Paraaortic lymph node (tissue), 1 donor: ENCODE measurements around a stretch of chr3.

- PRO-cap, result no peak
These were observed 3.0 kb upstream of the P2RY12 start for GRCh38 chr3:151387429-151388084.

DNA sequence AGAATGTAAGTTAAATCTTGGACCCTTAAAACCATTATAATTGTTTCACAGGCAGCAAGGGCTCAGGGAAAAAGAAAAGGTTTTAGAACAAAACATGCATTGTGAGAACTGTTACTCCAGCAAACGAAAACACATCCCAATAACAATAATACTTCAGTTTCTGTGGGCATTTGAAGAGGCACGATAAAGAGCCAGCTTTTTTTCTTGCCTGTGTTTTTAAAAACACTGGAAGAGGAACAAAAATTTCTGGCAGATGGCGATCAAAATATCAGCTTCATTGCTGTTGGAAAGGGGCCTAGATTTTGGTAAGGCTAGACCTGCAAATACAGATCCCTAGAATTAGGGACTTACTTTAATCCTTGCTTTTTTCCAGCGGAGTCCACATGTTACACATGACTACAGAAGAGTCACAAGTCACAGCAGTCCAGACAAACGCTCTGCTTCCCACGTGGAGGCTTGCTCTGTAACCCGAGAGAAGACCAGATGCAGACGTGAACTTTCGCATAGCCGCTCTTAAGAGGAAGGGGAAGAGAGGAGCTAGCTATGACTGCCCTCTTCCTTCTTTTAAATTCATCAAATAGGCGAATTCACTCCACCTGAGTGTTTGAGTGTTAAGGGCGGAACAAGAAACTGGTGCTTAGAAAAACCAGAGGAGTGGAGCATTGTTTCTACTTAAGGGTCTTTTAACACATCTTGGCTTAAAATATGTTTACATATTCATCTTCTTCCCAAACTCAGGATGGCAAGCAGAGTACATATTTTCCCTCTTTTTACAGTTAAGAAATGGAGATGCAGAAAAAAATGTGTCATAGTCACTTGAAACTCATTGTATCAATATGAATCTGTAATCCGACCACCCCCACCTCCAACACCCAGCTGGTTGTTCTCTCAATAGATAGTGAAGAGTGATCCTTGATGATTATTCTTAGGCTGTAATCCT is 78.2 kb upstream of the IGSF10 start:
- PRO-cap, result no peak

- PRO-cap, result no peak
These were observed 1.8 kb upstream of the SUCNR1 start for GRCh38 chr3:151871580-151872188.

- PRO-cap, result no peak
These were observed 54.5 kb downstream of the SUCNR1 start for GRCh38 chr3:151927944-151928423.

DNA sequence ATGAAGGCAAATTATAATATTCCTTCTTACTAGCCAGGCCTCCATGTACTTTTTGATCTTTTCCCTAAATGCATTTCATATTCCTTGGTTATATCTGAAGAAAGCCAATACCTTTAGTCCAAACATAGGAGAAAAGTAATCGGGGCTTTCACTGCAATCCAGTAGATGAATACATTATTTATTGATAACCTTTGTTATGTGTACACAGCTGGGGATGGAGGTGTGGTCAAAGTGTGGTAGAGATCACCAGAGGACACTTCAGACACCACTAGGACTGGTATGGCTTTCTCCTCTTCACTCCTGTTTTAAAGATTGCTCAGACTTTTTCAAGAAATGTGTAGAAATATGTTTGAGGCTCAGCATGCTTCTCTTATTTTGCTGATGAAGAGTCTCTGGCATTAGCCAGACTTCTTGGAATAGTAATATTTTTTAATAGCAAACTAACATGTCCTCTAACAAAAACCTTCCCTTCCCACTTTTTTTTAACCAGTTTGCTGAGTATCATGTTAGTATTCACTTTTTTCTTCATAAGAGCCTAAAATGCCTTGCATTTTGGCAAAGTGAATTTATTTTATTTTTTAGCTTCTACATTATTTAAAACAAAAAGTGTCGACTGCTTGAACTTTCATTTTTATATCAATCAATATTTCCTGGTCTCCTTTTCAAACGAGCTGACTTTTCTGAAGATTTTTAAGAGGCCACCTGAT is 65.6 kb upstream of the MBNL1 start:
- PRO-cap, result unidirectional peak, plus-strand start at position 249 of the sequence

DNA sequence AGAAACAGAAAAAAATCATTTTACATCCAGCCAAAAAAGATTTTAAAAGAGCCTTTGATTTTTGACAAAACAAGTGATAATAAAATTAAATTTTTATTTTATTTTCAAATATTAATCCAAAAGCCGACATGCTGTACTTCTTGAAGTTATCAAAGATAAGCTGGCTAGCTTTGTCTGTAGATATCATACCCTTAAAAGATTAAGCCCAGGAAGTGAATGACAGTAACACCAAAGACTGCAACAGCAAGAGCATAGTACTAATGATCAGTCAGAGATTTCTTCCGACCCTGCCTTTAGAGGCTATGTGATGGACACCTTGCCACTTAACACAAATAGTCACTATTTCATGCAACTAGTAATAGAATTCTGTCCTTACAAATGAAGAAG is 9.3 kb upstream of the MBNL1 start:
- PRO-cap, result no peak

DNA sequence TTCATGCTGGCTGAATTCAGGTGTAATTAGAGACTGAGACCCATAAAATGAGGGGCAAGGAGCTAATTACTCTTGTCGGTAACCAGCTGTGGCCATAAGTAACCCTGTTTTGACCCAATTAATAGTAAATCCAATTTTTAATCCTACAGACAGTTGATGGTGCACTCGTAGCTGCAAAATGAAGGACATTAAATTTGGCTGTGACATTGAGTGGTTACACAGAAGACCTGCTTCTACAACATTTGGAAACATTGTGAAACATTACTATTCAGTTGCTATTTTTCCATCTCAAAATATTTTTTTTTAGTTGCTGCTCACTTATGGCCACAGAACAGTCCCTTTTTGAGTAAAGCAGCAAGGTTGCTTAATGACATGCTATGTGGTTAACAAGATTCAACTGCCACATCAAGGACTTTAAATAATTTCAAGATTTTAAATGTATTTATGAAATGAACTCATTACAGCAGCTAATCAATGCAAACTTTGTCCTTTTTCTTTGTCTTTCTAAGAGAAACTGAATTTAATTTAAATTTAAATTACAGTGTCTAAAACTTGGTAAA is 33.1 kb downstream of the MBNL1 start:
- PRO-cap, result no peak

DNA sequence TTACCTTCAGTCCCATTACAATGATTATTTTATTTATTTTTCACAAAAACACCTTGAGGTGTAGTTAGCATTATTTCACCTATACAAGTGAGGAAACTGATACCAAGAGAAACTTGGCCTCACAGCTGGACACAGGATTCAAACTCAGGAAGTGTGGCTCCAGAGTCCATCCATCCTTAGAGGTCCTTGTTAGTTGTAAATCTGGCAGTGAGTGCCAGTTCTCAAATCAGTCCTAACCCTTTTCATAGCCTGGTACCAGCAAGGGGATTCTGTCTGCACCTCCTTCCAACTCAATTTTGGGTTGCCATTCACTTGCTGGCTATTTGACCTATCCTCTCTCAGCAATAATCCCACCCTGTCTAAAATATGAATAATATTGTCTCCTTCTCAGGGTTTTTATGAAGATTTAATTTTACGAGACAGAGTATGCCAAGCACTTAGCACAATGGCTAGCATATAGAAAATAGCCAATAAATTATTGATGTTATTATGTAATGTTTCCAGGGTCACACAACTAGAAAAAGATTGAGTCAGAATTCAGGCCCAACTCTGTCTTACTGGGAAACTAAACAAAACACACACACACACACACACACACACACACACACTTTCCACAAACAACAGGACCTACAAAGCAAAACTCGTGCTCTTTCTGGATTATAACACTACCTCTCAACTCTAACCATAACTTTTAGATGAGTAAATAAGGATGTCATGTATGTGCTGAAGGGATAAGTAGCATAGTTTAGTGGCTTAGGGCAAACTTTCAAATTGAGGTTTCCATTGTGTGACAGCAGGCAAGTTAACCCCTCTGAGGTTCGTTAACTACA is 73.5 kb downstream of the MBNL1 start:
- PRO-cap, result no peak

DNA sequence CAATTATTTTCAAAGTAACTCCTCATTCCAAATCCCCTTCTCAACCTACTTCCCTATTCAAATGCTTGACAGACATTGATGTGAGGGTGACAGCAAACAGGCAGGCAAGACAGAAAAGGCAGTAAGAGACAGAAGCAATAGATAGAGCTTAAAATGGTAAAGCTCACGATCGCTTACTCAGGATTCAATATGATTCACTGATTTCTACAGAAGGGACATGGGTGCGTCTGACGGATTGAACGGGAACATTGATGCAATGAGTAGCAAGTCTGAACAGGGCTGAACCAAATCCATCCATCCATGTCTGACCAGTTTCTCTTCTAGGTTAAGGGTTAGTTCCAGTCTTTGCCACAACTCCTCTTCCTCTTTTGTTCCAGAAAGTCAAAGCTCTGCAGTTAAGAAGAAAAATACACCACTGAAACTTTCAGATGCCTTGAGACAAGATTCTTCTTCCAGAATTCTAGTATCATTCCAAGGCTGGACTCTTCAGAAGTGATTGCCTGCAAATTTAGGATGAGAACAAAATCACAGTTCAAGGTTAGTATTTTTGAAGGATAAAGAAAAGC is 35.2 kb downstream of the P2RY1 start:
- PRO-cap, result no peak

GRCh38 chr3:153138565-153139270 is 23.3 kb upstream of the RAP2B start:
- PRO-cap, result no peak

DNA sequence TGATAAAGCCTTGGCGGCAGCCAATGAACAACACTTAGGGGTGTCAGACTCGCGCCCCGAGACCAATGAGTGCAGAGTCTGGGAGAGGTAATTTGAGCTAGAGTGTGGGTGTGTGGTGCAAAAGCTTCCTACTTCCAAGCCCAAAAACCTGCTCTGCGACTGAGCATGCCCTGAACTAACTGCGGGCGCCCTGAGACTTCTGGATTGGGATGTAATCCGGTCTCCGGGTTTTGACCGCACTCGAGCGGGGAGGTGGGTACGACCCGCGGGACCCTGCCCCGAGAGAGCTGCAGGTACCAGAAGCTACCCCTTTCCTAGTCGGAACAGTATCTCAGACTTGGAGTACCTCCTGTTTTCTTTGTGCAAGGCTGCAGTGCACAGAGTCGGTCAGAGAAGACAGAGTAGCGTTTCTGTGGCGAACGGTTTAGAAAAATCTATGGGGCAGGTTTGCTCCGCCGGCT is 696 bp upstream of the RAP2B start:
- PRO-cap, result bidirectional peak, plus-strand start at position 120 of the sequence, minus-strand start outside the sequence

- PRO-cap, result no peak
These were observed 4.2 kb downstream of the RAP2B start for GRCh38 chr3:153166261-153166660.

- PRO-cap, result no peak
These were observed 85.3 kb downstream of the RAP2B start for GRCh38 chr3:153247382-153247592.

- PRO-cap, result unidirectional peak, minus-strand start at chr3:153284442
These were observed 122.3 kb downstream of the RAP2B start for GRCh38 chr3:153284211-153284766.

DNA sequence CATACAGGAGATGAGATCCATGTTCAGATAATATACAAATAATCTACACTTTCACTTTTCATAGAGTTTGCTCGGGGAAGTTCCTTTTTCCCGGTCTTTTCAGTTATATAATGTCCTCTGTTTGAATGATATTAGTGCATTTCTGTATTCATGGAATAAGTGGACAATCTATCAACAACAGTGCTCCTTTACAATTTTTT is 149.8 kb downstream of the RAP2B start:
- PRO-cap, result no peak

DNA sequence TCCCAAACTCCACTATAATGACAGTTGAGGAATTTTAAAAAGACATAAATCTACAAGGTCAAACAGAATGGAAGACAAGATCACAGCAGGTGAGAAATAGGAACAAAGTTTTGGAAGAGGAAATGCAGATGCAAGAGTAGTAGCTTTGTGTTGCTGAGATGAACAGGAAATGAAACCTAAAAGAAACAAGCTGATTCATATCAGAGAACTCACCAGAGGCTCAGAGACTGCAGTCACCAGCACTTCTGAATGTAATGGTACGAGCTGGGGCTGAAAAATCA is 459.9 kb downstream of the RAP2B start:
- PRO-cap, result unidirectional peak, plus-strand start at position 215 of the sequence

DNA sequence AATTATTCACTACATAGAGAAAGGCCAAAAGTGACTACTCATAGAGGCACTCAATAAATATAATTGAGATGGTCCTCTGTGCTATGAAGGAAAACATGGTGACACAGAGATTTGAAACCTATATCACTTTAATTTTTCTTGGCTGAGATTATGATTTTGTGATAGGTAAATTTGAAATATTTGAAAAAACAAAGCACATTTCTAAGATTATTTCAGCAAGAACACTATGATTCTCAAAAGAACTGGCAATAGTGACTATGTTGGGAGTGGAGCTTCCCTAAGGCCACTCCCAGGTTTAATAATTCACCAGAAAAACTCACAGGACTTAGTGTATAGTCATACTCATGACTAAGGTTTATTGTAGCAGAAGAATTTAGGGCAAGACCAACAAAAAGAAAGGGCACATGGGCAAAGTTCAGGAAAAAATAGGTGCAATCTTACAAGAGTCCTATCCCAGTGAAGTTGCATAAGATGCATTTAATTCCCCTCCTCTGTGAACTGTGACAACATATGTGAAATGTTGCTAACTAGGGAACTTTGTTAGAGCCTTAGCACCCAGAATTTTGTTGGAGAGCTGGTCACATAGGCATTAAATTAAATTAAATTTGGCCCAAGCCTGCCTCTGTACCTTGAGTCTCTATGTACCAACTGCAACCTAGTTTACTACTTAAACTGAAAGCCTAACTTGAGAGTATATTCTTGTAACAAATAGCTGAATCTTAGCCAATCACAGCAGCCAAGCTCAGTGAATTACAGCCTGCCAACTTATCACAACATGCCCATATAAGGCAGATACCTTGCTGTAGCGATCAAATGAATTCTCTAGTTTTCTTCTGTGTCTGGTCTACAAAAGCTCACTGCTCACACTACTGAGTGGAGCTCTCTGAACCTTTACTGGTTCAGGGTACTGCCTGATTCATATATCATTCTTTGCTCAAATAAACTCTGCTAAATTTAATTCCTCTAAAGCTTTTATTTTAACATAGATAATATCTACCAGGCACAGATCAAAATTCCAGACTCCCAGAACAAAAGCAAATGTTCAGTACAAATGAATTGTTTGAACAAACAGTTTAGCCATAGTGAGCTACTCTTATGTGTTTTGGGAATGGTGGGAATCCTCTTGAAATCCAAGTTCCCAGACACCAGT is 386.2 kb upstream of the ARHGEF26 start:
- PRO-cap, result no peak

DNA sequence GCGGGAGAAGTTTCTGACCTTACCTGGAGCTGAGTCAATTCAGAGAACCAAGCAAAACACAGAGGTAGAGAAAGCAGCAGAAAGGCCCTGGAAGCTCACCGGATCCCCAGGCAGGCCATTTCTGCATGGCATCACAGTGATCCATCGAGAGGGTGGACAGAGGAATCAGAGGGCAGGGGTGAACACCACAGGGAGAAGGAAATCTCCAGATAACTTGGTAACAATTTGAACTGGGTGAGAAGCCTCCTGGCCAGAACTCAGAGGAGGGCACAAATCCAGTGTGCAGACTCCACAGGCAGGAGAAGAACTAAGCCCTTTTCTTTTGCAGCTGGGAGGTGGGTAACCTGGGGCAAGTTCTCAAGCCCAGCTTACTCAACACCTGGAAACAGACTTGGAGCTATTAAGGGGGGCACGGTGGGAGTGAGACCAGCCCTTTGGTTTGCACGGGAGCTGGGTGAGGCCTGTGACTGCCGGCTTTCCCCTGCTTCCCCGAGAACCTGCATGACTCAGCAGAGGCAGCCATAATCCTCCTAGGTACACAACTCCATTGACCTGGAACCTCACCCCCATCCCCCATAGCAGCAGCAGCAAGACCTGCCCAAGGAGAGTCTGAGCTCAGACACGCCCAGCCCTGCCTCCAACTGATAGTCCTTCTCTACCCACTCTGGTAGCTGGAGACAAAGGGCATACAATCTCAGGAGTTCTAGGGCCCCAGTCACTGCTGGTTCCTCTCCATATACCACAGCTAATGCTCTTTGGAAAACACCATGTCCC is 141.2 kb upstream of the ARHGEF26 start:
- PRO-cap, result no peak

DNA sequence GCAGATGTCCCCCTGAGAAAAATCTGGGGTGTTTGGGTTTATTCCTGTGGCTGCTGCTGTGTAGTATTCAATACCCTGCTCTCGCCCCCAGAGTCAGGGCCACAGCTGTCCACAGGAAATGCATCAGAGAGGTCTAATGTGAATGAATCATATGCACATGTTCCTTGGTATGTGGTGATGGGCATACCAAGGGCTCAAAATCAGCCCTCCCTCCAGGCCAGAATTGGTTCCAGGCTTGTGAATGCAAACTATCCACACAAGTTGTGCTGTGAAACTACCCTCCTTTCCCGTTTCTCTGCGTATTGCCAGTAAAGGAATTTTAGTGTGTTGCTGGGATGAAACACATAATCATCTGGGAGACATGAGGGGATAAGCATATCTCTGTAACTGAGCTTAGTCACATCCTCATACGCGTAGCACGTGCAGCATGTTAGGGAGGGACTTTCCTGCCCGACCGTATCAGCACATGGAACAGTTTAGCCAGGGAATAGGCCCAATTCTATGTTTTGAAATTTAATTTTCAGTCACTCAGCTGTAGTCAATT is 9.2 kb upstream of the MME start:
- PRO-cap, result no peak

DNA sequence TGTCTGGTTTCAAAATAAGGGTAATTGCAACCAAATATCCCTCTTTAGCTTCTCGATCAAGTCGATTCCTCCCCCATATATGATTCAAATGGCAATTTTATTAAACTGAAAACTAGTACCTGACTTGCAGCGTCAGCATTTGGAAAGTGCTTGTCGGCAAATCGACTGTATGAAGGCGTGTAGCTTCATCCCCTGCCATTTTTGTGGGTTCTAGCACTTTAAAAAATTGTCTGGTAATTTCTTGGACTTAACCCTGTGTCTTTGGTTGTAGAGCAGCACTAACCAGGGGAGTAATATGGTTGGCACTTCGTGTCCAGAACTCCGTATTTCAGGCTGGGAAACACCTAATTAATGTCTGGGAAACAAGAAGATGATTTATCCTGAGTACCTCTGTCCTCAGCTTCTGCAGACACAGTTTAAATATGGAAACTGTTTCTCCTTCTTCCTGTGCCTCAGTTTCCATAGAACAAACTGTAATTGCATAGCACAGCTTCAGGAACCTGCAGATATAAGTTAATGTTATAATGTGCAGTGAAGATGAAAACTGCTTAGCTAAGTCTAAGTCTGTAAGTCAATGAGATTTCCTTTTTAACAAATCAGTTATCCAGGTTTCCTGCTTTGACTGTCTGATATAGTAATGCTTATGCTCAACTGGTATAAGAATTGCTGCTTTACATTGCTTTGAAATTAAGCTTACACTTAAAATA is 731 bp downstream of the MME start:
- PRO-cap, result no peak